Thoracic aorta endothelial cell (primary cell): ENCODE measurements around a stretch of chr10.

GRCh38 chr10:31774902-31775557 lies 153.6 kb downstream of the ARHGAP12 start:
- CAGE, long polyA plus RNA, result no peak

GRCh38 chr10:31864885-31865237 lies 63.8 kb downstream of the ARHGAP12 start:
- CAGE, long polyA plus RNA, result no peak

- CAGE, long polyA plus RNA, result no peak
Measured at GRCh38 chr10:31884489-31884832, 44.2 kb downstream of the ARHGAP12 start.

GRCh38 chr10:32022658-32023226 lies 33.5 kb downstream of the KIF5B start:
- CAGE, long polyA plus RNA, result no peak

DNA sequence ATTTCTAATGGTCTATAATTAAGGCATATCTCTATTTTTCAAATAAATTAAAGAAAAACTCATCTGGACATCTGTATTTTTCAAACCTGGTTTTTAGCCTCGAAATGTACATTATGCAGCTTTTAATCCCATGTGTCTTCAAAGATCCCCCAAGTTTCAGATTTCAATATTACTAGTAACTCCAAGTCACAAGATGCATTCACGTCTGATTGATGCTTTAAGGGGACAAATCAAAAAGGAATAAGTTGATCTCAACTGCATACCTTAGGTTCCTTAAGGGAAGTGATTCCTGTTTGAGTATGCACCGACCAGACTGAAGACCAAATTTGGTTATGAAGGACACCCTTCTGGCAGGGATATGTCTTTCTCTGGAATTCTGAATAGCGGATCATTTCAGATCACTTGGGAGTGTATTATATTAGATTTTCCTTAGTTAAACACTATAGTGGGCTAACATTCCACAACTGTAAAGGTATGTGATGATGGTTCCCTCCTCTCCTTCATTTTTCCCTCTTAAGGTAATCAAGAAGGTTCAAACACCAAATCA lies 4.3 kb downstream of the KIF5B start:
- CAGE, long polyA plus RNA, result no peak

DNA sequence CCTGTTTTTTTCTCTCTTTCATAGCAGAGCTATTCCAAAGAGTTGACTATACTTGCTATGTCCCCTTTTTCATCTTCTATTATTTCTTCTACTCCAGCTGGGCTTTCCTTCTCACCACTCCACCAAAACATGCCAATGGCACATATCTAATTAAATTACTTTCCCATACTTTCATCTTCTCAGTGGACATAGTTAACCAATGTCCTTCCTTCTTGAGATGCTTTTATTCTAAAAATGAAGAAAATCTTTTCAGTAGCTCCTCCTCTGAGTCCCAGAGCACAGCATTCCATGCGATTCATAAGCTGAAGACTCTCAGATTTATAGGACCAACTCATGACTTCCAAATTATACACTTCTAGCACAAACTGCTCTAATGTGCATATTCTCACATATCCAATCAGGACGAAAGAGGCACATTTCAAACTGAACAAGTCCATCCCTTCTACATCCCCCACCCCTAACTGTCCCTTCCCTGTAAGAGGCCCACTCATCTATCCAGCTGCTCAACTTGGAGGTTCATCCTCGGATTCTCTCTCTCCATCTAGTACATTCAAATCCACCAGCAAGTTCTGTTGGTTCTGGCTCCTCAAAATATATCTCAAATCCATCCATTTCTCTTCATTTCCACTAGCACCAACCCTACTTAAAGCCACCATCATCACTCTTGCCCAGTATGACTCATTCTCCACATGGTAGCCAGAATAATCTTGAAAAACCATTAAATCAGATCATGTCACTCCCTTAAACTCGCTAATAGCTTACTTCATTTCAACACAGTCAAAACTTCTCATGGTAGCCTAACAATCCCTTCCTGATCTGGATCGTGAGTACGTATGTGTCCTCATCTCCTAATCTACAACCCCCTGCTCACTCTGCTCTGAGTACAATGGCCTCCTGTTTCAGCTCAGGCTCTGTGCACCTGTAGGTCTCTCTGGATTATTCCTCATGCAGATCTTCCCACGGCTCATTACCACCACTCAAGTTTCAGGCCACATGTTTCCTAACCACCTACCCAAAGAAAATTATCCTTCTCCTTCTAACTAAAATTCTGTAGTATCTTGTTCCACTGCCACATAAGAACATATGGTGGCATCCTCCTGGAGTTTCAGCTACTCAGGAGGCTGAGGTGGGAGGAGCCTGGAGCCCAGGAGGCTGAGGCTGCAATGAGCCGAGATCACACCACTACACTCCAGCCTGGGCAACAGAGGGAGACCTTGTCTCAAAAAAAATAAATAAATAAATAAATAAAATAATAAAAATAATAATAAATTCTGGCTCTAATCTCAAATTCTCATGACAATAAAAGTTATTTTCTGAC lies 8.8 kb downstream of the EPC1 start:
- CAGE, long polyA plus RNA, result no peak

DNA sequence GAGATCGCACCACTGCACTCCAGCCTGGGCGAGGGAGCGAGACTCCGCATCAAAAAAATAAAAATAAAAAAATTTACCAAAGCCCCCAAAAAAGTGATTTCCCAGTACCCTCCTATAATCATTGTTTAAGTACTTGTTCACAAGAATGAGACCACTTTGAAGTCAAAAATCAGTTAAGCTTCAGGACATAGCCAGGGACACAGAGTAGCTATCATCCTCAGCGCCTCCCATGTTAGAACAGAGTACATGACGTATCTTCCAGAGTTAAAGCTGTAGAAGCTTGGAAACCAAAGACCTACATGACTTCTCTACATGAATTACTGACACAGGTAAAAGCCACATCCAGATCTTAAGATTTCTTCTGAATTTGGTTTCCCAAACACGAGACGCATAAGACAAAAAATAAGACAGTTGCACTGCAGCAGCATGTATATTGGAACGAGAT lies 10.0 kb upstream of the EPC1 start:
- CAGE, long polyA plus RNA, result no peak

GRCh38 chr10:32459308-32459558 lies 13.3 kb downstream of the CCDC7 start:
- CAGE, long polyA plus RNA, result no peak

DNA sequence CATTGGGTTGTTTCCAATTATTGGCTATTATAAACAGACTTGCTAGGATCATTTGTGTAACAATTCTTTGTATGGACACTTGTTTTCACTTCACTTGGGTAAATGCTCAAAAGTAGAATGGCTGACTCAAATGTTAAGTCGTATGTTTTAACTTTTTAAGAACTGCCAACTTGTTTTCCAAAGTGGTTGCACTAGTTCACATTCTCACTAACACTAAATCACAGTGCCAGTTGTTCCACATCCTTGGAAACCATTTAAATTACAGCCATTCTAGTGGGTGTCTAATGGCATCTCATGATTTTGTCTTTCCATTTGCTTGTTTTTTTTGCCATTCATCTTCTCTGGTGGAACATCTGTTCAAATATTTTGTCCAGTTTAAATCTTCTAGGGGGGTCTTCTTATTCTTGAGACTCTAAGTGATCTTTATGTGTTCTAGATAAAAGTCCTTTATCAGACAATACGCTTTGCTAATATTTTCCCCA lies 64.1 kb downstream of the ITGB1 start:
- CAGE, long polyA plus RNA, result no peak

DNA sequence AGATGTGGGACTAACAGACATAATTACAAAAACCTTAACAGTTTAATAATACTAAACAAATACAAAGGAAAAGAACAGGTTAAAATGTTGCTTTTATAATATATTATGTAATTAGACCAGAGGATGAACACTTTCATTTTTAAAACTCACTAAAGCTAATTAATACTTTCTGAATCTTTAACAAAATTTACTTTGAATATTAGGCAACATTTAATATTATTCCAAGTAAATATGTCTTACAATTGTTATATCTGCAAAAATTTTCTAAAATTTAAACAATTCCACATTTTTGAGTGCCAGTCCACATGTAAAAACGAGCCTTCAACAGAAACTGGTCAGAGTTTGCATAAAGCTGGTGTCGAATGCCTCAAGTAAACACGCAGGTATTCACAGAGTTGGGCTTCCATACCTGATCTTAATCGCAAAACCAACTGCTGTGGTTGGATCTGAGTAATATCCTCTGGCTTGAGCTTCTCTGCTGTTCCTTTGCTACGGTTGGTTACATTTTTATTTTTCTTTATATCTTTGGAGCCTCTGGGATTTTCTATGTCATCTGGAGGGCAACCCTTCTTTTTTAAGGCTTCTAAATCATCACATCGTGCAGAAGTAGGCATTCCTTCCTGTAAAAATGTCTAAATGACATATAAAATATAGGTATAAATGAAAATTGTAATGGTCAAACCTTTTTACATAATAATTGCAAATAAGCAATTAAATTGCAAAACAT lies 28.5 kb downstream of the ITGB1 start:
- CAGE, long polyA plus RNA, result no peak

DNA sequence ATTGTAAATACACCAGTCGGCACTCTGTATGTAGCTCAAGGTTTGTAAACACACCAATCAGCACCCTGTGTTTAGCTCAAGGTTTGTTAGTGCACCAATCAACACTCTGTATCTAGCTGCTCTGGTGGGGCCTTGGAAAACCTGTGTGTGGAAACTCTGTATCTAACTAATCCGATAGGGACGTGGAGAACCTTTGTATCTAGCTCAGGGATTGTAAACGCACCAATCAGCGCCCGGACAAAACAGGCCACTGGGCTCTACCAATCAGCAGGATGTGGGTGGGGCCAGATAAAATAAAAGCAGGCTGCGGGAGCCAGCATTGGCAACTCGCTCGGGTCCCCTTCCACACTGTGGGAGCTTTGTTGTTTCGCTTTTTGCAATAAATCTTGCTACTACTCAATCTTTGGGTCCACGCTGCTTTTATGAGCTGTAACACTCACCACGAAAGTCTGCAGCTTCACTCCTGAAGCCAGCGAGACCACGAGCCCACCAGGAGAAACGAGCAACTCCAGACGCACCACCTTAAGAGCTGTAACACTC lies 91.9 kb upstream of the ITGB1 start:
- CAGE, long polyA plus RNA, result no peak

- CAGE, long polyA plus RNA, result no peak
Measured at GRCh38 chr10:33125812-33126576, 168.0 kb upstream of the ITGB1 start.

DNA sequence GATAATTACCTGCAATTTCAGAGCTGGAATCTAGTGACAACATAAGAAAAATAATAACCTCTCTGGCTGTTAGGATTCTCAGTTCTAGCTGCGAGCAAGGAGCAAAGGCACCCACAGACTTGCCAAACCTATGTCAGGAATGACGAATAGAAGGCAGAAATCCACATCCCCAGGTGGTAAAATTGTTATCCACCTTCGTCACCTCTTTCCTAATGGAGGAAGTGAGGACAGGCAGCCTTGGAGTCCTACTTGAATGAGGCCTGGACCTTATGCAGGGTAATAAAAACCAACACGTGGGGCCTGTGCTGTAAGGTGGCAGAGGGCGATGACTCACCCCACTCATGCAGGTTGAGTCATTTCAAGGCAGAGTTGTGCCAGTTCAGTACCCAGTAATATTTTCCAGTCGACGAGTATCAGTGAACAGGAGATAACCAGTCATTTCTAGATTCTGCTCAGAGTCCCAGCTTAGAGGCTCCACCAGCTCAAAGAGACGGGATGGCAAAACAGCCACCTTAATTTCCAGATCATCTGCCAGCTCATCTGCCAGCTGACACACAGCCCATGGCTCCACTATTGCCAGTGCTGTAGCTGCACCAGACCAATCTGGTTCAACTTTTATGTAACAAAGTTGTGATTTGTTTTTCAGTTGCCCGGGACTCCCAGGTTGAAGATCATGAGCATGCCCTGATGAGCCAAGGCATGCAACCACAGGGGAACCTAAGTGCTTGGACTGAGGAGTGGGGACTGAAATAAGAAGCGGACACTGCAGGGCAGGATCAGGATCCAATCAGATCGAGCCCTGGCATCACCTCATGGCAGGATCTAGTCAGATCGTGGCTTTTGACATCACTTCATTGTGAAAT lies 176.1 kb upstream of the ITGB1 start:
- CAGE, long polyA plus RNA, result no peak

DNA sequence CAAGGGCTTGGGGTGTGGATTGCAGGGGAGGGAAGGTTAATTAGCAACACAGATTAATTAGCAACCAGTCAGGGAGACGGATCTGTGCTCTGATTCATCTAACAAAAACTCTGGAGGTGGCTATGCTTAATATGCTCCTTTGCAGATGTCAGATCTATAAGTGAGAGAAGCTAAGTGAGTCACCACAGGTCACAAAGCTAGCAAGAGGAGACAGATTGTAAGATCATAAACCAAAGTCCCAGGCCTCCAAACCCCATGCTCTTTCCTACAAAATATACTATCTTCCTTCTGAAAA lies 178.8 kb upstream of the ITGB1 start:
- CAGE, long polyA plus RNA, result no peak

DNA sequence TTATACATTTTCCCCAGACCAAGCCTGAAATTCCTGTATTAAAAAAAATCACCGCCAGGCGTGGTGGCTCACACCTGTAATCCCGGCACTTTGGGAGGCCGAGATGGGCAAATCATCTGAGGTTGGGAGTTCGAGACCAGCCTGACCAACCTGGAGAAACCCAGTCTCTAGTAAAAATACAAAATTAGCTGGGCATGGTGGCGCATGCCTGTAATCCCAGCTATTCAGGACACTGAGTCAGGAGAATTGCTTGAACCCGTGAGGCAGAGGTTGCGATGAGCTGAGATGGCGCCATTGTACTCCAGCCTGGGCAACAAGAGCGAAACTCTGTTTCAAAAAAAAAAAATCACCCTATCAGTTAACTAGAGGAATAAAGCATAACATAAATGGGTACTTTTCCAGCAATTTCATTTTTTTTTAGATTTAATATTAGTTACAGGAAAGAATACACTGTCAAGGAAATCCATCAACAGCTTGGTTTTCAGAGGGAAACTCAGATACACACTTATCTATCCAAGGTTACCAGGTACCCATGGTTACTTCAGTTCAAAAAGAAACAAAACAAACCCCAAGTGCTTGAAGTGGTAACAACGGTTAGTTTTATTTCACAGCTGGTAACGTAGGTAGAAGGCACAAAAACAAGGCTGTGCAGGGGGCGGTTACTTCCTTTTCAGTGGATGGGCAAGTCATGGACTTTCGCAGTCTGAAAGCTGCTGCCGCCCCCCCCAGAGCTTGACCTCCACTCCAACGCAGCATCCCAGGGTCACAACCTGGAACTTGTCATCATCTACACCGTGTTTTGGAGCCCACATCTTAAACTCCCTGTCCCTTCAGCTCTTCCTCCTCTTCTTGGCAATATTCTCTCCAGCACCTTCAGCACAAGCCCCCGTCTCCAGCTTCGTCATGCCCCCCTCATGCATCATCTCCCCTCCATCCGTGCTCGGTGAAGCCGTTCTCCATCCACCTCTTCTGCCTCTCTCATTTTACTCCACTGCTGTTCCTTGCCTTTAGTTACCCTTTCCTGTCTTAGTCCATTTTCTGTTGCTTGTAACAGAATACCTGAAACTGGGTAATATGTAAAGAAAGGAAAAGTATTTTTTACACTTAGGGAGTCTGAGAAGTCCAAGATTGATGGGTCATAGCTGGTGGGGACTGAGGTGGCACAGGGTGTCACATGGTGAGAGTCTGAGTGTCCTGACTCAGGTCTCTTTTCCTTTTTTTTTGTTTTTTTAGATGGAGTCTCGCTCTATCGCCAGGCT lies 181.1 kb upstream of the ITGB1 start:
- CAGE, long polyA plus RNA, result no peak

DNA sequence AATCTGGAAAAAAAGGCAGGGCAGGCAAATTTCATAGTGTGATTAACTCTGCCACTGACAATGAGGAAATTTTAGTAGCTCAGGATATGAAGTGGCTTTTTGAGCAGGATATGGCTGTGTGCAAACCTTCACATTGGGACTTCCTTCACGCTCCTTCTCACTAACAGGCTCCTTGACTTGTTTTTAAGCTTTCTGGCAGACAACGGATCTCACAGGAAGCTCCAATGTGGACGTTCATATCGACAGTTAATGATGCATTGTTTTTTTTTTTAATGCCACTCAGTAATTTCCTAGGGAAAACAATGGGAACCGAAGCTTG lies 84.9 kb downstream of the NRP1 start:
- CAGE, long polyA plus RNA, result no peak

GRCh38 chr10:33258831-33259567 lies 75.5 kb downstream of the NRP1 start:
- CAGE, long polyA plus RNA, result no peak

- CAGE, long polyA plus RNA, result no peak
Measured at GRCh38 chr10:33273164-33273680, 61.2 kb downstream of the NRP1 start.

- CAGE, long polyA plus RNA, result no peak
Measured at GRCh38 chr10:33313808-33314398, 20.6 kb downstream of the NRP1 start.

DNA sequence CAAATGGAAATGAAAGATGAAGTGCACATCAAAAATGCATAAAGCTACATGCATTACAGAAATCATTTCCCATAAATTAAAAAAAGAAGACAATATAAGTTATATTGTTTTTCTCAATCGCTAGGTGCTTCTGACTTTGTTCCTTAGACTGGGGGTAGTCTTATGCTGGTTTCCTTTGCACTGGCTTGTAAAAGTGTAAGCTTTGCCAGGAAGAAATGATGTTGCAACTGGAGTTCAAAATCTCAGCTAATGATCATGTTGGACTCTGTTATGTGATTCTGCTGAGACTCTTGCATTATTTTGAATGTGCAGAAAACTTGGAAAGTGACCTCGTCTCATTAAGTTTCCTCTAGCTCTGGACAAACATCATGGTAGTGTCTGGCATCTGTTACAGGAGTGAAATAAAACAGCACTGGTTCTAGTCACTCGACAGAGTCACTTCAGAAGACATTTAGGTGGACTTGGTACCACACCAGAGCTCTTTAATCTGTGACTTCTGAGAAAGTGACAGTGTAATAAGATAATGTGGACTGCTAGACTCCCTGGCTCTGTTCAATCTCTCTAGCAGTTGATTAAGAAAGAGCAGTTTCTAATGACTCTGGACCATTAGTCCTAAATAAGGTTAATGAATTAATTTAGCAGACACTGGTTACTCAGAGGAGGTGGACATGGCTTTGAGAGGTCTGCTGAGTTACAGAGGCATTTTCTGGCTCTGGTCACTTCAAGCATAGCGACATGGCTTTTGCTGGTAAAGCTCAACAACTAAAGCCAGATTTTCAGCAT lies 2.2 kb downstream of the NRP1 start:
- CAGE, long polyA plus RNA, result no peak